Mucosa of descending colon (tissue), 1 donor: ENCODE data around the gene SH3GLB1.

DNA sequence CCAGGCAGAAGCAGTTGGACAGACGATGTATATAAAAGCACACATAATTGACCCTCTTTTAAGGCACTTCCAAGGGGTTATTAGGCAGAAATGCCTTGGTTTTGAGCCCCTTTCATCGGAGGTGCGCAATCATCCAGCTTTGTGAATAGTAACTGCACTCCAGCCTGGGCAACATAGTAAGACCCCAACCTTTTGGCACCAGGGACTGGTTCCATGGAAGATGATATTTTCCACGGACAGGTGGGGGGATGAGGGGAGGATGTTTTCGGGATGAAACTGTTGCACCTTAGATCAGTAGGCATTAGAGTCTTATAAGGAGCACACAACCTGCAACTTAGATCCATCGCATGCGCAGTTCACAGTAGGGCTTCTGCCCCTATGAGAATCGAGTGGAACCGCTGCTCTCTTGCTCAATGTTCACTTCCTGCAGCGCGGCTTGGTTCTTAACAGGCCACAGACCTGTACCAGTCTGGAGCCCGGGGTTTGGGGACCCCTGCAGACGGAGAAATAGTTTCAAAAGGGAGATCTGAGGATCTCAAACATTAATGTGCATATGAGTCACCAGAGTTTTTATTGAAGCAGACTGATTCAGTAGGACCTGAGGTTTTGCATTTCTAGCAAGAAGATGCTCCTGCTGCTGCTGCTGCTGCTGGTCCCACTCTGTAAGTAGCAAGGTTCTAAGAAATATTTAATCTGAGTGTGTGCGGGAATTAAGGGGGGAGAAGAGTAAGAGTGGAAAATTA, 1.9 kb upstream of the MCOLN2 start:
- PRO-cap = bidirectional peak, plus-strand start at position 420 of the sequence, minus-strand start at position 303 of the sequence

GRCh38 chr1:85135205-85135888, 65.5 kb downstream of the SYDE2 start:
- PRO-cap = unidirectional peak, minus-strand start at chr1:85135555

GRCh38 chr1:85224978-85225353, 24.1 kb upstream of the SYDE2 start:
- PRO-cap = no peak

GRCh38 chr1:85253190-85253766, 6.2 kb downstream of the C1orf52 start:
- PRO-cap = no peak

- PRO-cap = bidirectional peak, plus-strand start at chr1:85283747, minus-strand start at chr1:85283662
Measured at GRCh38 chr1:85283448-85284008, 7.1 kb upstream of the BCL10 start.

- PRO-cap = no peak
Measured at GRCh38 chr1:85974992-85975288, 181.6 kb downstream of the COL24A1 start.

GRCh38 chr1:86704343-86705045, at the start of gene SH3GLB1:
SH3GLB1 (plus strand) TSS chr1:86704576.
- PRO-cap = bidirectional peak, plus-strand start at chr1:86704576, minus-strand start at chr1:86704489

- PRO-cap = no peak
Measured at GRCh38 chr1:86853035-86853472, 60.9 kb downstream of the SELENOF start.

DNA sequence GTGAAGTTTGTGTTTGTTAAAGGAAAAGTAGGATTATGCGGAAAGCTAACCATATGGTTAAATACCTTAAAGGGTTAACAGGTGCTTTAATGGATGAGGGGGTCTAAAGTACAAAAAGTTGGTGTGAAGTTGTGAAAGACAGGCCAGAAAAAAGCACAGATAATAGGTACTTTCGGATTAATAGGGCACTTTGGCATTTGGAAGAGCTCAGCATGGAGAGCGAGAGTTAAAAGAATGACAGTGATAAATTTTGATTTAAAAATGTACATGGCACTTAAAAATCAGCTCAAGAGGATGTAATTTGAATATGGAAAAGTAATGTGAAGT, 1.5 kb downstream of the HS2ST1 start:
- PRO-cap = no peak

DNA sequence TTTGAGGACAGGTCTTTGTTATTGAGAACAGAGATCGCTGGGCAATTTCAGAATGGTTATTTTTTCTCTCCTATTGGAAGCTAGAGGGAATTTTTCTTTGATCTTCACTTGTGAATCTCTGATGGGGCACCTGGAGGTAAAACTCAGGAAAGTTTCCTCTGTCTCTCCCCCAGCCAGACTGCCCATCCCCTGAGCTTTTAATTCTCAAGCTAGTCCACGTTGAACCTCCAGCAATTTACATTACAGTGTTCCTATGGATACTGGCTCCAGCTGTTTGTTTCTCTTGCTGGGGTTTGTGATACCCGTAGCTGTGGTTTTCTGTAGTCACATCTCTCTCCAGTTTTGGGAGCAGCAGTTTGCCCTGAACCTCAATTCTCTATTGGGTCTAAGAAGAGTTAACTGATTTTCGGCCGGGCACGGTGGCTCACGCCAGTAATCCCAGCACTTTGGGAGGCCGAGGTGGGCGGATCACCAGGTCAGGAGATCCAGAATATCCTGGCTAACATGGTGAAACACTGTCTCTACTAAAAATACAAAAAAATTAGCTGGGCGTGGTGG, 19.9 kb downstream of the HS2ST1 start:
- PRO-cap = no peak

DNA sequence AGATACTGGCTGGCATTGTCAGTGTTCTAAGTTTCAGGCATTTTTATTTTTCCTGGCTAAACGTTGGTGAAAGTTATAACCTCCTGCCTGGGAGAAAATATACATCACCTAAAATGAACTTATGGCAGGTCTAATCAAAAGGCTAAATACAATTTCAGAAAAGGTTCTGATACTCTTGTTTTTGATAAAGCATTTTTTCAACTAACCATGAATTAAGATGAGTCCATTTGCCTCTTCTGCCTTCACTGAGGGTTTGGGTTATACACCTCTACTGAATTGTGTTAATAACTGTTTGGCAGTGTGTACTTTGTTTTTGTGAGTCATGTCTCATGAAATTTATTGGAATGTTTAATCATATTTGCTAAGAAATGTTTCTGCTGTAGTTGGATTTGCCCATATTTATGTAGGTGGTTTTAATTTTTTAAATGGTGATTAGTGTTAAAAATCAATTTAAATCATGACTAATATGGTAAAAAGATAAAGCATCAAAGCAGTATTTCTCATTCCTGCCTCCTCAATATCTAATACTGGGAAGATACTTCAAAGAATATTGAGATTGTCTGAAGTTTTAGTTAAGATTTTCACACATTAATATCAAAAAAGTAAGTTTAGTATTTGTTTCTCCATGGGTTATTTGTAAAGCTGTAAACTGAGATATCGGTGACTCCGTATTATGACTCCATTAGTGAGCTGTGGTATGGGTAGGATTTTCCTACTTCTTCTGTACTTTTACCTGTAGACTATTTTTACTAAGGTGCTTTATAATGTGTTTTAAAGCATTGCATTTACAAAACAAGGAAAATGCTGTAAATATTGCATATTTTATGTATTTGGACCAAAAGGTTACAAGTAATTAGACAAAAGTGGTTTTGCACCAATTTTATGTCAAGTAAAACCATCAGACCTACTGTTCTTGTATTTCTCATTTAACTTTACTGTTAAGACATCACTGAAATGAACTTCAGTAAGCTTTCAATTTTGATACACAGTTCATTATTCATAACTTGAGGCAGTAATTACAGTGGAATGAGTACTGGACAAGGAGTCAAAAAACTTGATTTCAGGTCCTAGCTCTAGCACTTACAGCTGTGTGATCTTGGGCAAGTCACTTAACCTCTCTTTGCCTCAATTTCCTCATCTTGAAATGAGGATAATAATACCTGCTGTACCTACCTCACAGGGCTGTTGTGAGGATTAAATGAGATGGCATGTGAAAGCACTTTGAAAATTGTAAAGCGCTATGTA, 190.8 kb downstream of the HS2ST1 start:
- PRO-cap = no peak

GRCh38 chr1:87328419-87328600, 370 bp upstream of the LMO4 start:
- PRO-cap = bidirectional peak, plus-strand start at chr1:87328490, minus-strand start at chr1:87328339

DNA sequence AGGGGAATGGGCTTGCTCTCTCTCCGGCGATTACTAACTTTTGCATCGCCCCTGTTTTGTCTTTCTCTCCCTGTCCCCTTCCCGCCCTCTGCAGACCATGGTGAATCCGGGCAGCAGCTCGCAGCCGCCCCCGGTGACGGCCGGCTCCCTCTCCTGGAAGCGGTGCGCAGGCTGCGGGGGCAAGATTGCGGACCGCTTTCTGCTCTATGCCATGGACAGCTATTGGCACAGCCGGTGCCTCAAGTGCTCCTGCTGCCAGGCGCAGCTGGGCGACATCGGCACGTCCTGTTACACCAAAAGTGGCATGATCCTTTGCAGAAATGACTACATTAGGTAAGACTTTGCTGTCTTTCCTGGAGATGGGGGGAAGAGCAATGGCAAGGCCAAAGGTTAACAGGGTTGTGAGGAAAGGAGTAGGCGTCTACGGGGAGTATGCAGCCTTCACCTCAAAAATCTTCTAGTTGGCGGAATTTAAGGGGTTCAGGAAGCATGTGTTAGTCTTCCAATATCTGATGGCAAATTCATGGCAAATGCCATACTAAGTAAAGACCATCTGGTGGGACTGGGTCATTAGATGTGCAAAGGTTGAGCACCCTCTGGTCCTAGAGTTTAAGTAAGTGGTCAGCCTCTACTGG, 3.4 kb downstream of the LMO4 start:
- PRO-cap = no peak

- PRO-cap = no peak
Measured at GRCh38 chr1:88710304-88711175, 26.5 kb downstream of the PKN2 start.

GRCh38 chr1:88773950-88774651, 90.0 kb downstream of the PKN2 start:
- PRO-cap = unidirectional peak, minus-strand start at chr1:88774165; unidirectional peak, minus-strand start at chr1:88774204; bidirectional peak, plus-strand start at chr1:88774517, minus-strand start at chr1:88774227

DNA sequence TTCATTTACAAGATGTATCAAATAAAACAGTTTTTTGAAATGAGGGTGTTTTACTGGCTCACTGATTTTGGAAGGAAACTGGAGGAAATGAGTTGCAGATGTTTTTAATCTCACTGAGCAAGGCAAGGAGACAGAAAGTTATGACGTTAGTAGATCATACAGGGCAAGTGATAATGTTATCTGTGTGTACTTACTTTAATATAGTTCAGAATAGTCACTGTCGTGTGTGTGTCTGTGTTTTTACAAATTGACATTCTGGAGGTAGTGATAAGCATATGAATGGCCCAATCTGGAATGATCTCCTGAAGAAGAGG, 1.9 kb upstream of the GBP4 start:
- PRO-cap = bidirectional peak, plus-strand start at position 198 of the sequence, minus-strand start at position 172 of the sequence

- PRO-cap = no peak
Measured at GRCh38 chr1:89657713-89658440, 25.0 kb downstream of the LRRC8C start.

DNA sequence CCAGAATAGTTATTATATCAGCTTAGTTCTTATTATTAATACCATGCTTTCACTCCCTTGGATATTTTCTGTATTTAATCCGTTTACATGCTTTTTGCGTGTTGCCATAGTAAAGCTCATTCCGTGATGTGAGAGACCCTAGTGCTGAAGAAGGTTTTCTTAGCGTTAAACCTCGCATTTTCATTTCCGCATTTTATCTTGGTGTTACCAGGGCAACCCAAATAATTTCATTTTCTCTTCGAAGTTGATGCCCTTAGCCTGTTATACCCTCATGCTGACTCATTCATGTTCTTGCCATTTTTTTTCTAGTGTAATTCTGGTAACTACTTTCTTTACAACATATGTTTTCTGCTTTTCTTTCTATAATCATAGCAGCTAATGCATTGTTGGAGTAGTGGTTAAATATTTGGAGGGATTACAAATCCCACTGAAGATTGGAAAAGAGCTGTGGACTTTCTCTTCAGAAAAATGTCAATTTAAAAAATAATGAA, 37.3 kb downstream of the LRRC8C start:
- PRO-cap = no peak

- PRO-cap = no peak
Measured at GRCh38 chr1:90706452-90706775, 10.7 kb downstream of the BARHL2 start.

- PRO-cap = no peak
Measured at GRCh38 chr1:90719298-90720331, 2.5 kb upstream of the BARHL2 start.